Metastatic Breast Carcinoma in the Ovary (tissue), 3 donors: ENCODE data around the genes SFTA2 and PSORS1C2.

DNA sequence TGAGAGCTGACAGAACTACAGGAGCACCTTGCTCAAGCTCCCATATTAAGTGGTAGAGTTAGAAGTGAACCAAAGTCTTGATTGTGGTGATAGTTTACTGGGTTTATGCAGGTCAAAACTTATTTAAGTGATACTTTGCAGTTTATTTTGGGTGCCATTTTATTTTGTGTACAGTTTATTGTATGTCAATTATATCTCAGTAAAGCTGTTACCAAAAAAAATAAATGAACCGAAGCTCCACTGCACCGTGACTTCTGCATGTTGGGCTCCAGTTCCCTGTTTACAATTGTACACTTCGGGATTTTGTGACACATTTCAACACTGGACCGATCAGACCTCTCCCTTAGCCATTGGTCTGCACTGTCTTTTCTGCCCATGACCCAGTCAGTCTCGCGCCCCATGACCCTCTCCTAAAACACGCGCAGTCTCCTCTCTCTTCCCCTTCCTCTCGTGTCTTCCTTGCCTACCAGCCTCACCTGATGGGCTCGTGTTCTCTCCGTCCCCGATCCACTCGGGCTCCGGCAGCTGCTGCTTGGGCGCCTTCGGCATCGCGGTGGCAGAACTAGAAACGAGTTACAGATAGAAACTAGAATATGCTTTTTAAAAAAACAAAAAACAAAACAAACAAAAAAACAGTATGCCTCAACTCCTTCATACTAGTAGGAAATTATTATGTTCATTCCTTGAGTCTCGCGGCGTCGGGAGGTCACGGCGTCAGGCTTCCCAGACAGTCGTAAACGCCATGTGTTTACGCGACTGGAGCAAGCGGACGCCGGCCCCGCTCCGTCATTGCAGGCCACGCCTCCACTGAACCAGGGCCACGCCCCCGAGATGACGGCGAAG lies 505 bp upstream of the ABCF1 start:
- PRO-cap, 3 experiments, result peak in 3 of 3 experiments; most common plus-strand start position 439 of the sequence (in 1); most common minus-strand start position 739 of the sequence (in 3)

GRCh38 chr6:30601460-30602610 lies 15.2 kb downstream of the PPP1R10 start:
- PRO-cap, 3 experiments, result no peak in any of the 3 experiments

- PRO-cap, 3 experiments, result no peak in any of the 3 experiments
These were observed 932 bp upstream of the C6orf136 start for GRCh38 chr6:30645977-30646425.

DNA sequence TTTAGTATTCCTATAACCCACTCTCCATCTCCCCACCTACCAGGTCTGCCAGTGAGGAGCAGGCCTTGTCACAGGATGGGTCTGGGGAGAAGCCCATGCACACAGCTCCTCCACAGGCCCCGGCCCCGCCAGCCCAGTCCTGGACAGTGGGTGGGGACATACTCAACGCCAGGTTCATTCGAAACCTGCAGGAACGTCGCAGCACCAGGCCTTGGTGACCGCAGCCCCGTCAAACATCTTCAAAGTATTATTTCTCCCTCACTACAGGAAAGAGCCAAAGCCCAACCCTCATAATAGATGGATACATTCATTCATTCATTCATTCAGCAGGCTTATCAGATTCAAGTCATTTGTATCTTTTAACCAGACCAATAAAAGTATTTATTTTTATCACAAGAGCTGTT lies 505 bp upstream of the C6orf136 start:
- PRO-cap, 3 experiments, result no peak in any of the 3 experiments

- PRO-cap, 3 experiments, result peak in 3 of 3 experiments; most common plus-strand start chr6:30647812 (in 1); most common minus-strand start chr6:30647717 (in 1)
These were observed 703 bp downstream of the C6orf136 start for GRCh38 chr6:30647645-30648027.

GRCh38 chr6:30723433-30724021 lies 3.4 kb downstream of the TUBB start:
- PRO-cap, 3 experiments, result no peak in any of the 3 experiments

- PRO-cap, 3 experiments, result no peak in any of the 3 experiments
These were observed 66.5 kb upstream of the IER3 start for GRCh38 chr6:30810620-30811405.

DNA sequence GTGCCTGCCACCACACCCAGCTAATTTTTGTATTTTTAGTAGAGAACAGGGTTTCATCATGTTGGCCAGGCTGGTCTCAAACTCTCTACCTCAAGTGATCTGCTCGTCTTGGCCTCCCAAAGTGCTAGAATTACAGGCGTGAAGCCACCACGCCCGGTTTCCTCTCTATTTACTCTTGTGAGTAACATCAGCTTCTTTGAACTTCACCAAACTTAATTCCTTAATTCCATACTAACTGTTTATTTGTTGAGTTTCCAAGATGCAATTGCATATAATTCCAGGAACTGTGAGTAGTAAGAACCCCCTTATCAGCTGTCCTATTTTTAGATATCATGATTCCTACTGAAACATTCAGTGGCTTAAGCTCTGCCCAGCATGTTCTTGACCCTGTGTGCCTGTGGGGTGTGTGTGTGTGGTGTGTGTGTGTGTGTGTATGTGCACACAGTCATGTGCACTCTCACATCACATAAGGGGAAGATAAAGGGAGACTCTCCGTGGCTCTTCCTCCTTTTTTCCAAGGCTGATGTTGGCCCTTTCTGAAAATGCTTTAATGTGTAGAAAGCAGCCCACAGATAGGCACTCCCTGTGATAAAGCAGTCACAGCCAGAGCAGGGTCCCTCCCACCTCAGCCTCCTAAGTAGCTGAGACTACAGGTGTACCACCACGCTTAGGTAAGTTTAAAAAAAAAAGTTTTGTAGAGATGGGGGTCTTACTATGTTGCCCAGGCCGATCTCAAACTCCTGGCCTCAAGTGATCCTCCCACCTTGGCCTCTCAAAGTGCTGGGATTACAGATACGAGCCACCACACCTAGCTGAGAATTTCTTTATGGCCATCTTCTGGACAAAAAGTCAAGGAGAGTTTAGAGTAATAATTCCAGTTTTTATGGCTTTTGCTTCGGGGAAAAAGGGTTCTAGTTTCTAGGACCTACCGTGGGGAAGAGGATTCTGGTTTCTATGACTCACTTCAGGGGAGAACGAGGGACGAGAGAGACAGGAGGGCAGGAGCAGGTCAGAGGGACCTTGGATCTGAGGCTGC lies 69.0 kb upstream of the IER3 start:
- PRO-cap, 3 experiments, result peak in 1 of 3 experiments; most common plus-strand start position 962 of the sequence (in 1); most common minus-strand start position 839 of the sequence (in 1)

GRCh38 chr6:30820178-30820632 lies 64.1 kb upstream of the DDR1 start:
- PRO-cap, 3 experiments, result peak in 1 of 3 experiments; most common plus-strand start chr6:30820475 (in 1); most common minus-strand start chr6:30820329 (in 1)

GRCh38 chr6:30838306-30838866 lies 45.9 kb upstream of the DDR1 start:
- PRO-cap, 3 experiments, result no peak in any of the 3 experiments

DNA sequence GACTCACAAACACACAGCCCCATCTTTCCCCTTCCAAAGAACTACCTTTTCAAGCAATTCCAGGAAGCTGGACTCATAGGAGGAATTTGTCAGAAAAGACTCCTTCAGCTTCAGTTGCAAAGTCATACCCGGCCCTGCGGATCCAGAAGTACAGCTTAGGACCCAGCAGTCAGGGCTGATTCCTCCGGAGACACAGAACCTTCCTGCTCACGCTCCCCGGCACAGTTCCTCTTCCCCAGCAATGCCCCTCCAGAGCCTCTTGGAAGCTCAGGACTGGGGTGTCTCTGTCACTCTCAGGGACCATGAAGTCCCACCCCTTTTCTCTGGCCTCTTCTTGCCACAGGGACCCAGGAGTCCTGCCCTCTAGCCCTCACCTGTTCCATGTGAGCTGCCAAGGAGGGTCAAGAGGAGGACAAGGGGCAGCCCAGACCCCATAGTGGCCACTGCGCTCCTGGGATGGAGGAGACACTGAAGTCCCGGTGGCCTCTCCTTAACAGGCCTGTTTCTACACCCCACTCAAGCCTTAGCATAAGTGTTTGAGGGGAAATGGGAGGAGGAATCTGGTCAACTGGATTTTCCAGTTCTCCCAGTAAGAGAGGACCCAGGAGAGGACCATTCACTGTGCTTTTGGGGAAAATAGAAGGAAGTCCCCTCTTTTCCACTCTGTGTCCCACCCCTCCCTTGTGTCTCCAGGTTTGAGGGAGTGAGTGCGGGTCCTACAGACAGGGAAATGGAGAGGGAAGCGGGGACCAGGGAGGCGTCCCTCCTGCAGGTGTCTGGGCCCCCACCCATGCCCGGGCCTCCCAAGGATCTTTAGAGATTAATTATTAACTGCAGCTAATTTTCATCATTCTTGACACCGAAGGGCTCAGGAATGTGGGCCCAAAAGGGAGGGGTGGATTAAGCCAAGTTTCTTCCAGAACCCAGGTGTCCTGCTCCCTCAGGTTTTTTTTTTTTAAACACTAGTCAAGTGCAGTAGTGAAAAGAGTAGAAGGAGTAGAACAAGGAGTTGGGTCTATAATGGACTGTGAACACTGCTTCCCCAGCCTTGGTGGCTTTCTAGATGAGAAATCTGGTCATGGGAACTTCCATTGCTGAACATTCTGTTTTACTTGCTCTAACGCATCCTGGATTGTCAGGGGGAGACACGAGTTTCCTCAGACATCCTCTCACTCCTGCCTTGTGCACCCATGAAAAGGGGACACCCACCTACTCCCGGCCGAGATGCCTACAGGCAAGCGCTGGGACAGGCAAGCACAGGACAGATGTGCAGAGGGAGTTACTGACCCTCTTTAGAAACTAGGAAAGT lies at the start of gene SFTA2:
Gene SFTA2, minus strand, starts transcription at position 509 of the 1,309 bp plus-strand sequence.
- PRO-cap, 3 experiments, result no peak in any of the 3 experiments

- PRO-cap, 3 experiments, result no peak in any of the 3 experiments
These were observed 32.7 kb downstream of the C6orf15 start for GRCh38 chr6:31079575-31080098.

- PRO-cap, 3 experiments, result no peak in any of the 3 experiments
These were observed at the start of gene PSORS1C2 for GRCh38 chr6:31138646-31139111. Gene PSORS1C2, minus strand, starts transcription at chr6:31139066.

GRCh38 chr6:31158992-31159826 lies 820 bp downstream of the TCF19 start:
- PRO-cap, 3 experiments, result no peak in any of the 3 experiments

DNA sequence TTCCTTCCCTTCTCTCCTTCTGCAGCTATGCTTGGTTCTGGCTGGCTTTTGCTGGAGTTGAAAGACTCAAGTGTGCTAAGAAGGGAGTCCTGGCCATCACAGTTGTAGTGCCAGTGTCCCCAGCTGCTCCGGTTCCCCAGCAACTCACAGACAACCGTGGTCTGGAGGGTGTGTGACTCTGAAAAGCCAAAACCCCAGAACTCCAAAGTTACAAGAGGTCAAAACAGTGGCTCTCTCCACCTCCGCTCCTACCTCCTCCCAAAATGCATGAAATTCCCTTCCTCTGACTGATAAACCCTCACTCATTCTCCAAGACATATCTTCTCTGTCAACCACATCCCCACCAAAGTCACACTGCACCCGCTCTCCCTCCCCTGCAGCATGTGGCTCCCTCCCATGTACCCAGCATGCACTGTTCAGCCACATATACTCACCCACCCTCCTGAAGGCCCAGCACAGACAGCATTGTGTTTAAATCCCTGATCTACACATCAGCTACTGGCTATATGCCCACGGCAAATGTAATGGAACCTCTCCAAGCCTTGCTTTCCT lies 5.4 kb upstream of the POU5F1 start:
- PRO-cap, 3 experiments, result no peak in any of the 3 experiments

DNA sequence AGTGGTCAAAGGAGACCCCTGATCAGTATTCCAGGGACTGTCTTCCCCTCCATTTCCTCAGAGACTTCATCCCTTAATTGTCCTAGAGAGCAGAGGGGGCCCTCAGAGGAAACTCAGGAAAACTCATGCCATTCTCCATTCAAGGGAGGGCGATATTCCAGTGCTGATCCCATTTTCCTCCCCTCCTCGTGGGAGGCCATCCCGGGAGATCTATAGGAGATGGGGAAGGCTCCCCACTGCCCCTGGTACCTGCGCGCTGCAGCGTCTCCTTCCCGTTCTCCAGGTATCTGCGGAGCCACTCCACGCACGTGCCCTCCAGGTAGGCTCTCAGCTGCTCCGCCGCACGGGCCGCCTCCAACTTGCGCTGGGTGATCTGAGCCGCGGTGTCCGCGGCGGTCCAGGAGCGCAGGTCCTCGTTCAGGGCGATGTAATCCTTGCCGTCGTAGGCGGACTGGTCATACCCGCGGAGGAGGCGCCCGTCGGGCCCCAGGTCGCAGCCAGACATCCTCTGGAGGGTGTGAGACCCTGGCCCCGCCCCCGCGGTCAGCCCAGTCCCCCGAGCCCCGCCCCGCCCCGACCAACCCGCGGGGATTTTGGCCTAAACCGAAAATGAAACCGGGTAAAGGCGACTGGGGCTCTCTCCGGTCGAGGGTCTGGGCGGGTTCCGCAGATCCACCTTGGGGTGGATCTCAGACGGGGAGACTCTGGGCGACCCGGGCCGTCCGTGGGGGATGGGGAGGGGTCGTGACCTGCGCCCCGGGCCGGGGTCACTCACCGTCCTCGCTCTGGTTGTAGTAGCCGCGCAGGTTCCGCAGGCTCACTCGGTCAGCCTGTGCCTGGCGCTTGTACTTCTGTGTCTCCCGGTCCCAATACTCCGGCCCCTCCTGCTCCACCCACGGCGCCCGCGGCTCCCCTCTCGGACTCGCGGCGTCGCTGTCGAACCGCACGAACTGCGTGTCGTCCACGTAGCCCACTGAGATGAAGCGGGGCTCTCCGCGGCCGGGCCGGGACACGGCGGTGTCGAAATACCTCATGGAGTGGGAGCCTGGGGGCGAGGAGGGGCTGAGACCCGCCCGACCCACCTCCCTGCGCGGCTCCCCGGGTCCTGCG lies 713 bp downstream of the HLA-C start:
- PRO-cap, 3 experiments, result peak in 3 of 3 experiments; most common plus-strand start position 628 of the sequence (in 2); most common minus-strand start position 492 of the sequence (in 1)

- PRO-cap, 3 experiments, result no peak in any of the 3 experiments
These were observed 5.9 kb downstream of the HLA-B start for GRCh38 chr6:31350991-31351640.

GRCh38 chr6:31354343-31355075 lies 2.5 kb downstream of the HLA-B start:
- PRO-cap, 3 experiments, result no peak in any of the 3 experiments

- PRO-cap, 3 experiments, result peak in 1 of 3 experiments; most common plus-strand start chr6:31494019 (in 1)
These were observed 4.3 kb upstream of the MICB start for GRCh38 chr6:31493602-31494133.

DNA sequence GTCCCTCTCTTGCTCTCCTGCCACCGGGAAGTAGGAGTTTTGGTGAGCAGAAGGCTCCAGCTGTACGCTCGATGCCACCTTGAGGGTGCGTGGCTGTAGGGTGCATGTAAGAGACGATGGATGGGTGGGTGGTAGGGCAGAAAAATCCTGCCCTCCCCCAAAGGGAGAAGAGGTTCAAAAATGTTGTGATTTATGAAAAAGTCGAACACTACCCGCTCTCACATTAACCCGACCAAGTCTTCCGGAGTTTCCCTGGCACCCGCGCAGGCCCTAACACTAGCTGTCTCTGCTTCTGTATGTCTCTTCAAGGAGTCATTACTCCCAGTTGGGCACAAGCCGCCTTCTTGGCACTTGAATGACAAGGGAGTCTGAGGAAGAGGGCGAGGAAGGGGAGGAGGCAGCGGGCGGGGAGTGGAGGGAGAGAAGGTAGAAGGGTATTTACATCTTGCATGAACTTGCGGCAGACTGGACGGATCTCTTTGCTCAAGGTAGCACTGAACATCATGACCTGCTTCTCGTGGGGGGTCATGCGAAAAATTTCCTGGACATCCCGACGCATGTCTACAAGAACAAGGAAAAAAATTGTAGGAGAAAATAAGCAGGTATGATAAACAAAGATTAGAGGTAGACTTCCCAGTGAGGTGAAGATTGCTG lies 6.3 kb downstream of the MCCD1 start:
- PRO-cap, 3 experiments, result no peak in any of the 3 experiments